ENCODE data around the gene ADO.

- RRBS, result no CpG with 5 or more reads among the region's 25 CpGs
Observed at GRCh38 chr10:61901902-61902913, 709 bp downstream of the ARID5B start.

GRCh38 chr10:61903663-61904476 is 2.4 kb downstream of the ARID5B start:
- RRBS, result no CpG with 5 or more reads among the region's 25 CpGs

GRCh38 chr10:61904577-61905503 is 3.3 kb downstream of the ARID5B start:
- RRBS, result no CpG with 5 or more reads among the region's 8 CpGs

DNA sequence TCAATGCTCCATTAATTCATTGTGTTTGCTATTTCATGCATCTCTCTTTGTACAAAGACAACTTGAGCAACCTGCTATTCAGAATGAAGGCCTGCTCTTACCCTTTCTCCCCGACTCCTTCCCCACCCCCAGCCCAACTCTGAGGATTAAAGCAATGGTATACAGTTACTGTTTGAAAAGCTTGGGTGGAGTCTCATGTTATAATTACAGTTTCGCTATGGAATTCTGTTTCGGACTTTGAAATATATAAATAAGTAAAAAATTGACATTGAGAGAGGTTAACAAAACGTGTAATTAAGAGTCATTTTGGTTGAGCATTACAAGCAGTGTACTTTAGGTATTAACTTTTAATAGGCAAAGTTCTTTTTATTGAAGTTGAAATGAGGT is 93.0 kb downstream of the ARID5B start:
- RRBS, result no CpG with 5 or more reads among the region's 4 CpGs

DNA sequence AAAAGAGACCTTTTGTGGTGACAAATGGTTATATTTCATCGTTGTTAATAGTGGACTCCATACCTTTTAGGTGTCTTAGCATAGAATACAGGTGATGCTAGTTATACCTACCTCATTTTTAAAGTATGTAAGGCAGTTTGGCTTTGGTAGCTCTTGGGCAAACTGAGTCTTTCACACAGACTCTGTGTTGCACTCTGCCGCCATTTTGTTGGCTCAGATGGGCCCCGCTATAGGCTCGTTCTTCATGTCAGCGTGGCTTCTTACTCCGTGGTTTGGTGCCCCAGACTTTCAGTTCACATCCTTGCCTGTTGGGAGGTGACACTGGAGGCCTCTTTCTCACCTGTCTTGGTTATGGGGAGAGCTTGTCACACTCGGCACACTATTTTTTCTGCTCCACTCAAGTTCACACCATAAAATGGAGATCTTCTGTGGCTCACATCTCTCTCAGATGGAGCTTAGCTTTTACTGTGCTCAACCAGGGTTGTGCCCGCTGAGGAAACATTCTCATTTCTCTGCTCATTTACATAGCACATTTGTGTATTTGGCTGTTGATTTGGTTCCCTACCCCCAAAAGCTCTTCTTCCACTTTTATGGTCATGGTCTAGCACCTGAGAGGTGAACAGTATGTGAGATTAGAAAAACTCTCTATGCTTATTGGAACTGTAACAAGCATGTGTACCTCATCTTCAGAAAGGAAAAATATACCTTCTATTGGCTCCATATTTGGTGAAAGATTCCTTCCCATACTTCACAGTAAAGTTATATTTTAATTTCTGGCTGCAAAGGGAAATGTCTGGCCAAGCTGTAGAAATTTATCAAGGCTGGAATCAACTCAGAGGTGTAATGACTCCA is 178.6 kb downstream of the ARID5B start:
- RRBS, result no CpG with 5 or more reads among the region's 8 CpGs

DNA sequence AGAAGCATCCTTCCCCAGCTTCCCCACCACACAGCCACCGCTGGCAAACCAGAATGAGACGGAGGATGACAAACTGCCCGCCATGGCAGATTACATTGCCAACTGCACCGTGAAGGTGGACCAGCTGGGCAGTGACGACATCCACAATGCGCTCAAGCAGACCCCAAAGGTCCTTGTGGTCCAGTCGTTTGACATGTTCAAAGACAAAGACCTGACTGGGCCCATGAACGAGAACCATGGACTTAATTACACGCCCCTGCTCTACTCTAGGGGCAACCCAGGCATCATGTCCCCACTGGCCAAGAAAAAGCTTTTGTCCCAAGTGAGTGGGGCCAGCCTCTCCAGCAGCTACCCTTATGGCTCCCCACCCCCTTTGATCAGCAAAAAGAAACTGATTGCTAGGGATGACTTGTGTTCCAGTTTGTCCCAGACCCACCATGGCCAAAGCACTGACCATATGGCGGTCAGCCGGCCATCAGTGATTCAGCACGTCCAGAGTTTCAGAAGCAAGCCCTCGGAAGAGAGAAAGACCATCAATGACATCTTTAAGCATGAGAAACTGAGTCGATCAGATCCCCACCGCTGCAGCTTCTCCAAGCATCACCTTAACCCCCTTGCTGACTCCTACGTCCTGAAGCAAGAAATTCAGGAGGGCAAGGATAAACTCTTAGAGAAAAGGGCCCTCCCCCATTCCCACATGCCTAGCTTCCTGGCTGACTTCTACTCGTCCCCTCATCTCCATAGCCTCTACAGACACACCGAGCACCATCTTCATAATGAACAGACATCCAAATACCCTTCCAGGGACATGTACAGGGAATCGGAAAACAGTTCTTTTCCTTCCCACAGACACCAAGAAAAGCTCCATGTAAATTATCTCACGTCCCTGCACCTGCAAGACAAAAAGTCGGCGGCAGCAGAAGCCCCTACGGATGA is 177.1 kb downstream of the RTKN2 start:
- RRBS, result no CpG with 5 or more reads among the region's 23 CpGs

DNA sequence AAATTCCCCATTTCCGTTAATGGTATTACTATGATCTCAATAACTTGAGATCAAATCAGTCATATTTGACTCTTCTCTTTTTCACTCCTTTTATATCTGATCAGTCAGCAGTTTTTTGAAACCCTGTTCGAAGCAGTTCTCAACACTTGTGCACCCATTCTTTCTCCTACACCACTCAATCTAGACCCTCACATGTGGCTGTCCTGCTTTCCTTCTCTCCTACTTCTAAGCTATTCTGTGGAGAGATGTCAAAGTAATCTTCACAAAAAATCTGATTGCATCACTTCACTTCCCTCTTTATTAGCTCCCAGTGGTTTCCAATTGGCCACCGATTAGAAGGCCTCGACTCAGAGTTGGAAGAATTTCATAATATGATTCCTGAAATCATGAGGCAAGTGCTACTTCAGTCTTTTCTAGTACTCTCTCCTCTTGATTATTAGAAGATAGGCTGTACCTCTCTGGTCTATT is 129.0 kb downstream of the ZNF365 start:
- RRBS, result no CpG with 5 or more reads among the region's 4 CpGs

GRCh38 chr10:62608045-62608536 is 196.4 kb upstream of the ADO start:
- RRBS, result no CpG with 5 or more reads among the region's 21 CpGs

DNA sequence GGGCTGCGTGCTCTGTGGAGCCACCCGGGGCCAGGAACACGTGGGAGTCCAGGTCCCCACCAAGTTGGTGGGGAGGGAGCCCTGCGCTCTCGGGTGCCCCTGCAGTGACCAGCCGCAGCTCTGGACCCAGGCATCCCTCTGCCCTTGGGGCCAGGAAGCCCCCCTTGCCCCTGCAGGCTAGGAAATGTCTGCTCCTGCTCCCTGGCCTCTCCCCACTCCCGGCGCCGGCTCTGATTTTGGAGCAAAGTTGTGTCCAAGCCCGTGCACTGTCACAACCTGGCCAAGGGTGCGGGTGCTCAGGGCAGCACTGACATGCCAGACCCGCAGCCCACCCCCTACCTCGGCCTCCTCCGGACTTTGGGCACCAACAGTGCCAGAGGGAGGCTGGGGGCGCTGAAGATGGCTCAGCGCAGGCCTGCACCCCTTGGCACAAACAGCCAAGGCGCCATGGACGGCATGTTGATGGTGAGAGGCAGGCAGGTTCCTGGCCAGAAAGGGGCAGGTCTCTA is 147.1 kb upstream of the ADO start:
- RRBS, result no CpG with 5 or more reads among the region's 18 CpGs

GRCh38 chr10:62681440-62681748 is 123.1 kb upstream of the ADO start:
- RRBS, result no CpG with 5 or more reads among the region's 5 CpGs

DNA sequence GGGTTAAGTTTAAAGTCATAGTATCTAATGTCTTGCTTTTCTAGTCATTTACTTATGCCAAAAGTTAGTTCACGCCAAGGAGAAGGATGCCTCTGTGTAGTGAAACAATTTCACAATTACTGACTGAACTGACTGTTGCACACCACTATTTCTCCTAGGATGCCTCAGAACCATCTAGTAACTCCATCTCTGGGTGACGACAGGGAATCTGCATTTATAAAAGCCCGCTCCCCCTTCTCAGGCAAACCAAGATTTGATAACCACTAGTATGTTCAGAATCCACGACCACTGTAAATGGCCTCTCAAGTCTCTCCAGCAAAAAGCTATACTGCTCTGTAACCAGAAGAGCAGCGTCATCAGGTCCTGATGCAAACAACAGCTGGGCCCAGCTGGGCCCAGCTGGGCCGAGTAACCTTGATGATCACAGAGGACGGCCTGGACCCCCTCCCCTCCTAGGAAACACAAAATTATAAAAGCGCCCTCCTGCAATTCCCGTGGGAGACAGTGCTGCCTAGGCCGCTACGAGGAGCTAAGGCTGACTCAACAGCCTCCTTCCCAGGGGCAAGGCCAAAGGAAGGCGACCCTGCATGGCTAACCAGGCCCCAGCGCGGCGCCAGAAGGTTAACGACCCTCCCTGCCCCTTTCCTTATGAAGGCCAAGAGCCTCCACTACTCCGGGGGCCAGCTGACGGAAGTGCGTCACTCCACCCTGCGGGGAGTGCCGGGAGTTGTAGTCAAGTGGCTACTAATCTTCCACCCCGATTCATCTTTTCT is 539 bp upstream of the ADO start:
- RRBS, result 1% methylated on average over 5 of the region's 22 CpGs

DNA sequence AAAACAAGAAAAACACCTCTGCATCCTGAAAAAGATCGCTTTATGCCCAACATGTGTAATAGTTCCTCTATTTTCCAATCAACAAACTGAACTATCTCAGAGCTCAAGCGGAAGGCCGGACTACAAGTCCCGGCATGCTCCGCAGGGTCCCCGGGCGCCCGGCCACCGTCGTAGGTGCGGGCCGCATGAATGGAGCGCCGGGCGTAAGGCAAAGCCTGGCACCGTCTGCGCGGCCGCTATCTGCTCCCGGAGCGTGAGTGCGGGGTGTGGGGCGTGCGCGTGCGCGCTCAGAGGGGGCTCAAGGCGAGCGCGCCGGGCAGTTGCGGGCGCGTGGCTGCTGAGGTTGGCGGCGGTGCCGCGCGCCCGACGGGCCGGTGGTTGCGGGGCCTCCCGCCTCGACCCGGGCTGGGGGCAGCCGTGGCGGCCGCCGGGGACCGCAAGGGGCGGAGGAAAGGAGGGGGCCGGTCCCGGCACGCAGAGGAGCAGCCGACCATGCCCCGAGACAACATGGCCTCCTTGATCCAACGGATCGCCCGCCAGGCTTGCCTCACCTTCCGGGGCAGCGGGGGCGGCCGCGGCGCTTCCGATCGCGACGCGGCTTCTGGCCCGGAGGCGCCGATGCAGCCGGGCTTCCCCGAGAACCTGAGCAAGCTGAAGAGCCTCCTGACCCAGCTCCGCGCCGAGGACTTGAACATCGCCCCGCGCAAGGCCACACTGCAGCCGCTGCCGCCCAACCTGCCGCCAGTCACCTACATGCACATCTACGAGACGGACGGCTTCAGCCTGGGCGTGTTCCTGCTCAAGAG is at the start of gene ADO:
ADO (plus strand) TSS at position 153 of the 806 bp plus-strand sequence.
- RRBS, result under 1% methylated on average over 53 of the region's 89 CpGs

GRCh38 chr10:62986325-62986524 is 146.9 kb upstream of the NRBF2 start:
- RRBS, result no CpG with 5 or more reads among the region's 1 CpG

DNA sequence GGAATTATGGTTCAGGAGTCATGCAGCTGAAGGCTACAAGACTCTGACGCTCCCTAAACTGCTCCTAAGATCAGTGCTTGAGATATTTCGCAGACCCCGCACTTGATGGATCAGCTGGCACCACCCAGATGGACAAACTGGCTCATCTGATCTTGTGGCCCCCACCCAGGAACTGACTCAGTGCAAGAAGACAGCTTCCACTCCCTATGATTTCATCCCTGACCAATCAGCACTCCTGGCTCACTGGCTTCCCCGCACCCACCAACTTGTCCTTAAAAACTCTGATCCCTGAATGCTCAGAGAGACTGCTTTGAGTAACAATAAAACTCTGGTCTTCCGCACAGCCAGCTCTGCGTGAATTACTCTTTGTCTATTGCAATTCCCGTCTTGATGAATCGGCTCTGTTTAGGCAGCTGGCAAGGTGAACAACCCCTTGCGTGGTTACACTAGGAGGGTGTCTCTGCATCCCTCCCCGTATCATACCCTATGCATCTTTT is 26.9 kb upstream of the NRBF2 start:
- RRBS, result no CpG with 5 or more reads among the region's 10 CpGs

- RRBS, result no CpG with 5 or more reads among the region's 1 CpG
Observed at GRCh38 chr10:63153245-63154014, 20.3 kb downstream of the NRBF2 start.

DNA sequence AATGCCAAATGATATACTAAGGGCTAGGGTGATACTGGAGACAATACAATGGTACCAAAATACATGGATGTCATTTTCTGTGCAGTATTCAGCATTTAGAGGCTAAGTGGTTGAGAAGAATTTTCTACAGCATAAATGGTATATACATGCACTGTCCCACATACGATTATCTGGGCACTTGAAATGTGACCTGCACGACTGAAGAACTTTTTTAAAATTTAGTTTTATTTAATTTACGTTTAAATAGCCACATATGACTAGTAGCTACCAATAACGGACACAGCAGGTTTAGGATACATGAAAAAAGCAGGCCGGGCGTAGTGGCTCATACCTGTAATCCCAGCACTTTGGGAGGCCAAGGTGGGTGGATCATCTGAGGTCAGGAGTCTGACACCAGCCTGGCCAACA is 109.0 kb downstream of the NRBF2 start:
- RRBS, result no CpG with 5 or more reads among the region's 6 CpGs

DNA sequence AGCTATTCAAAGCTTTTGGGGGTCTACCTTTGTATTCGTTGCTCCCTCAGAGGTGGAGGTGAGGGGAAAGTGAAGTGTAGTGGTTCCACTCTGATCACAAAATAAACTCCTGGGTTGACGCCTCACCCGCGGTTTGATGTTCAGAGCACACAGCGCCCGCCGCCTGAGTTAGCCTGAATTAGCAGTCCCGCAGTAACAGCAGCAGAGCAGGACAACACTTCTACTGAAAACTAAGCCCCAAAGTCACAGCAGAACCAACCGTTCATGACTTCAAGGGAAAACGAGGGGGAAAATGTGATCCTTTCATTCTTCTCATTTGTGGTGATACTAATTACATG is 395 bp upstream of the JMJD1C start:
- RRBS, result no CpG with 5 or more reads among the region's 10 CpGs

- RRBS, result no CpG with 5 or more reads among the region's 24 CpGs
Observed at GRCh38 chr10:63629103-63629922, 108.1 kb downstream of the REEP3 start.

DNA sequence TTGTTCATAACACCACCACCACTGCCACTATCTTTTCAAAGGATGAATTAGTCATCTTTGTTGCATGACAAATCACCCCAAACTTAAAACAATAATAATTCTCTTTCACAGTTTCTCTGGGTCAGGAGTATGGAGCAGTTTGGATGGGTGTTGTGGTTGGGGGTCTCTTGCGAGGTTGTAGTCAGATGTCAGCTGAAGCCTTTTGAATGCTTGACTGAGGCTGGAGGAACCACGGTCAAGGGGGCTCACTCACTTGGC is 123.6 kb downstream of the REEP3 start:
- RRBS, result no CpG with 5 or more reads among the region's 2 CpGs

GRCh38 chr10:63702958-63703528 is 181.8 kb downstream of the REEP3 start:
- RRBS, result no CpG with 5 or more reads among the region's 3 CpGs

Data from GM12892 (cell line).